ENCODE measurements around a stretch of chr13.

DNA sequence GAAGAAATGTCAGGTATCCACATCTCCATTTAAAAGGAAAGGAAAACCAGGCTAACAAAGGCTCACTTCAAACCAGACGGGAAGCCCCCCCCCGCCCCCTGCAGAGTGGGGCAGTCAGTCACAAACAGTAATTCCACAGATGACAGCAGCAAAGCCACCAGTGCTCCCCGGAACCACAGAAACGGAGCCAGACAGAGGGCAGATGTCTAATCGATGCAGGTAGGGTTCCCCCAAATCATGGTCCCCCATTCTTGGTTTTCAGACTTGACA lies 100.8 kb downstream of the STK24 start:
- PRO-cap, result no peak
- RAMPAGE, long total RNA, result no peak

DNA sequence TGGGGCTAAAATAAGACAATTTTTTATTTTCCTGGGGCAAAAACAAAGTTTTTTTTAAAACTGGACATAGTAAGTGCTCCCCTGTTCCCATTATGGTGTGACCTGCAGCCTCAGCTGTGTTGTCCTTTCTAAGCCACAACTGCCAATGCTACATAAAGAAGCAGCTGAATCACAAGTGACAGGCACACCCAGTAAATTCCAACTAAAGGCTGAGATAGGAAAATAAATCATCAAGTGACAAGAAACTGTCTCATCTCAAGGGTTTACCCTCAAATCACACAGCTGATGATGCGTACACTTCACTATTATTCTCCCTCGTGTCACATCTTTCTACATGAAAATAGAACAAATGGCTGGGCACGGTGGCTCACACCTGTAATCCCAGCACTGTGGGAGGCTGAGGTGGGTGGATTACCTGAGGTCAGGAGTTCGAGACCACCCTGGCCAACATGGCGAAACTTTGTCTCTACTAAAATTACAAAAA lies 28.6 kb downstream of the STK24 start:
- PRO-cap, result no peak
- RAMPAGE, long total RNA, result no peak

GRCh38 chr13:98557860-98558629 lies 18.9 kb downstream of the STK24 start:
- PRO-cap, result no peak
- RAMPAGE, long total RNA, result no peak

DNA sequence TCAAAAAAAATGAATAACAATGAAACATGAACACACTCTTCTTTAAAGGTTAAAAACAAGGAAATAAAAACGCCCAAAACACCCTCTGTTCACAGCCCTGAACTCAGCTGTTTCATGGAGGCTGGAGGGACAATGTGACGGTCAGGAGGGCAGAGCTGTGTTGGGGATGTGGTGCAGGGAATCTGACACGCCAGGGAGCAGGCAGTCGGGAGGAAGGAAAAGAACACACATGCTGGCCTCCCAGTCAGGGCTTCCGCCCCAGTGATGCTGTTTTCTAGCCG lies 10.8 kb downstream of the STK24 start:
- PRO-cap, result no peak
- RAMPAGE, long total RNA, result no peak

DNA sequence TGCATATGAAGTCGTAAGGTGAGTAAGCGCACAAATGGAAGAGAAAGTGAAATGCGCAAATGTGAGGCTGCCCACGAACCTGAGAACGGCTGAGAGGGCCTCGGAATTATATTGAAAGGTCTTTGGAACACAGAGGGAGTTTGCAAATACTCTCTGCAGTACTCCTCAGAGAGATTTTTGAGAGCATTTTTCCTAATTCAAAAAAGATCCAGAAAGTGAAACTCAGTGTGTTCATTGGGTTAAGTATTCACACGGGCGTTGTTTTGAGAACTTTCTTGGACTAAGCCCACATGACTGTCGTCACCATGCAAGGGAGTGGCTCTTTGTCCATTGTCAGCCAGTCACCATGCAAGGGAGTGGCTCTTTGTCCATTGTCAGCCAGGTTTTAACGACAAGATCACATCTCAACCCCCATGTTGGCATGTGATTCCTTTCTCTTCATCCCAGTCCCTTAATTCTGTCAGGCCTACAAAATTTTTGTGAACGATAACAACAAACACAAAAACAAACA lies 81.2 kb upstream of the STK24 start:
- PRO-cap, result no peak
- RAMPAGE, long total RNA, result no peak

DNA sequence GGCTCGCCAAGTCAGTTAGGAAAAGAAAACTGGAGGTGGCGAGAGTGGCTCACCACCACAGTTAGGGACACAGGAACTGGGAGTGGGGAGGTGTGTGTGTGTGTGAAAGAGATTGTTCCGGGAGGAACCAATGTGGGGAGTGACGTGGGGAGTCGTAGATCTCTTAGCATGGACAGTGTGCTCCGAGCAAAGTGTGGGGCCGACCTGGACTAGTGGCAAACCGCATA lies 8.6 kb upstream of the SLC15A1 start:
- PRO-cap, result no peak
- RAMPAGE, long total RNA, result no peak

- PRO-cap, result no peak
- RAMPAGE, long total RNA, result no peak
Measured at GRCh38 chr13:98910185-98911267, 67.3 kb downstream of the DOCK9 start.

DNA sequence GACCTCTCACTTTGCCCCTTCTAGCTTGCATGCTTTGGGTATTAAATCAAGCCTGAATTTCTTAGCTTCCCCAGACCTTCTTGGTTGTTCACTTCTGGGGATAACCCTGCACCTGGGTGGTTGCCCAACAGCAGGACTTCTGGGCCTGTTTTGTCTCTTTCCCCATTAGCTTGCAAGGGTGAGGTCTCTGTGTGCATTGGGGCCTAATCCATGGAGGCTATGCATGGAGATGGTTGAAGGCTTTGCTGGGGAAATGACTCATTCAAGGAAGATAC lies 34.8 kb upstream of the UBAC2 start:
- PRO-cap, result no peak
- RAMPAGE, long total RNA, result no peak

- PRO-cap, result no peak
- RAMPAGE, long total RNA, result no peak
Measured at GRCh38 chr13:99269875-99270422, 11.8 kb upstream of the GPR18 start.

GRCh38 chr13:99347836-99348643 lies 40.8 kb upstream of the GPR183 start:
- PRO-cap, result no peak
- RAMPAGE, long total RNA, result no peak

DNA sequence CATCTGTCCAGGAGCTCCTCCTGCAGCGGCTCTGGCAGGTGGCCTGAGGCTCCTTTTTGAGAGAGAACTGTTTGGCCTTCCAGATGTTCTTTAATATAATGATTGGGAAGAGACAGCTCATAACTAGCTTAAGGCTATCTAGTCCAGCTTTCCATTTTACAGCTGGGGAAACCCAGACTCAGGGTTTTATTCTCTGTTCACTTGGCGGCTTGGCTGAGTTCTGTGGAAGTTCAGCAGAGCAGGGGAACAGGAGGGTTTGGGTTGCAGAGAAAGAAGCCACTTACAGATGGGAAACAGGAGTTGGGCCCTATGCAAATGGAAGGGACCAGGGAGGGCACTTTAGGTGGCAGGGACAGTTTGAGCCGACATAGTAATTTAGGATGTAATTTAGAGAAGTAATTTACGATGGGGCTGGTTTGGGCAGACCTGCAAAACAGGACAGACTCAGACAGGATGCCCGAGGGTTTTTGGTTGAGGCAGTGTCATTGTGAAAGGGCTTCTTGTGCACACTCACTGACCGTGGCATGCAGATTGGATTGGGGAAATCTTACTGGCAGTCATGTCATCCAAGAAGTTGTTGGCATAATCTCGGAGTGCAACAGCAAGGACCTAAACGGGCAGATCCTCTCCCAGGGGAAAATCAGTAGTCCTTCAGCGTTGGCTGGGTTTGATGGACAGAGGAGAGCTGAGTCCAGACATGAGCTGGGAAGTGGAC lies 47.2 kb upstream of the GPR183 start:
- PRO-cap, result no peak
- RAMPAGE, long total RNA, result no peak

DNA sequence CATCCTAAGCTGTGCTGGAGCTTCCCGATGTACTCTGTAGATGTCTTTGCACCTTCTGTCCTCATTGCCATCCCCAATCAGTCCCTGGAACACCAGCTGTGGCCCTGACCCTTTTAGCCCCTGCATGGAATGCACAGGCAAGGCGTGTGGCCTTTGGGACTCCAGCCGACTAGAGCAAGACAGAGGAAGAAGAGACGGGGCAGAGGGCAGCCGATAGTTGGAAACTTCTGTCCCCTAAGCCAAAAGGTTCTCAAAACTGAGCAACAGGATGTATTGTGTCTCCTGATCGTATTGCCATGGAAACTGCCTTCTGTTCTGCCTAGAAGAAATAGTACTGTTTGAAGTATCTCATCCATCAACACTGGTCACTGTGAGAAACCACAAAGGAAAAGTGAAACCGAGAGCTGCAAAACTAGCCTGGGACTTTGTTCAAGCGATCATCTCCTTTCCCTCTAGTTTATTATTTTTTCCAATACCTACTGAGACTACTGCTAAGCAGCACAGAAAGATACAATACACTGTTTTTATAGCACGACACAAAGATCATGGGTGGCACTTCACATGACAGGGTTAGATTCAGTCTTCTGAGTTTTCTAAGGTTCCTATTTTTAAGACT lies 49.1 kb upstream of the GPR183 start:
- PRO-cap, result no peak
- RAMPAGE, long total RNA, result no peak

GRCh38 chr13:99382200-99383188 lies 75.3 kb upstream of the GPR183 start:
- PRO-cap, result no peak
- RAMPAGE, long total RNA, result no peak

- PRO-cap, result no peak
- RAMPAGE, long total RNA, result no peak
Measured at GRCh38 chr13:99384391-99384798, 77.2 kb upstream of the GPR183 start.

DNA sequence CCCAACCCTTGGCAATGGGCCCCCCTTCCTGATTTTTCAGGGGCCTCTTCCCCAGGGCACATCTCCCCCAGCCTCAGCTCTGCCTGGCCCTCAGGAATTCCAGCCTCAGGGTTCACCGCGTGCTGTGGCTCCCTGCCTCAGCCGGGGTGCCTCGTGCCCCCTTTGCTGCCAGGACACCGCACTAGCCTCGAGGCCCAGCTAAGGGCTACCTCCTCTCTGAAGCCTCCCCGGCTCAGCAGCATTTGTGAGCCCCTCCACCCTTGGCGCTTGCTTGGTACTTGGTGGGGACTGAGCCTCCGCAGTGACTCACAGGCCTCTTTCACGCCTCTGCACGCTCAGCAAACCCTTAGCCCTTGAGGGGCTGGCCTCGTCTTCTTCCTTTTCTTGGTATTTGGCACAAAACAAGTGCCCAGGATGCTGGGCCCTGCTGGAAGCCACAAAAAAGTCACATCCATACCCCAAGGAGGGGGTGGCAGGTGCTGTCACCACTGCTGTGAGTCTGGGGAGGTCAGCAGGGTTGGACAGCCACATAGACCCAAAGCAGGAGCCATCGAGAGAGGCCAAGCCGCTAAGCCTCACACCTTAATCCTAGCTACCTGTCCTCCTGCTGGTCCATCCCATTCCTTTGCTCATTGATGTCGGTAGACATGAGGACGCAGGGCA lies 85.4 kb upstream of the TM9SF2 start:
- PRO-cap, result no peak
- RAMPAGE, long total RNA, result no peak

GRCh38 chr13:99439914-99440113 lies 61.5 kb upstream of the TM9SF2 start:
- PRO-cap, result no peak
- RAMPAGE, long total RNA, result no peak

DNA sequence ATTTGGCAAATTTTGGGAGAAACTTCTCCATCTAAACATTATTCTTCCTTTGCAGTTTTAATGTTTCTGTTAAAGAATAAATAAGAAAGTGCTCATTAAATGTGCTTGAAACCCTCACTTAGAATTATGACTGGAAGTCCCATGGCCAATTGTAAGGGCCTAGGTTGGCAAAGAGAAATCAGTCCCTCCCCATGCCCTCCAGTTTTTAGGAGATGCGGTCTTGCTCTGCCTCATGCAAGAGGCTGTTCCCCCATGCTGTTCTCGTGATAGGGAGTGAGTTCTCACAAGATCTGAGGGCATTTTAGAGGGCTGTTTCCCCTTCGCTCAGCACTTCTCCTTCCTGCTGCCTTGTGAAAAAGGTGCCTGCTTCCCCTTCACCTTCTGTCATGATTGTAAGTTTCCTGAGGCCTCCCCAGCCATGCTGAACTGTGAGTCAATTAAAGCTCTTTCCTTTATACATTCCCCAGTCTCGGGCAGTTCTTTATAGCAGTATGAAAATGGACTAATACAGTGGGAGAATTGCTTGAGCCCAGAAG lies 40.5 kb upstream of the TM9SF2 start:
- PRO-cap, result no peak
- RAMPAGE, long total RNA, result no peak

DNA sequence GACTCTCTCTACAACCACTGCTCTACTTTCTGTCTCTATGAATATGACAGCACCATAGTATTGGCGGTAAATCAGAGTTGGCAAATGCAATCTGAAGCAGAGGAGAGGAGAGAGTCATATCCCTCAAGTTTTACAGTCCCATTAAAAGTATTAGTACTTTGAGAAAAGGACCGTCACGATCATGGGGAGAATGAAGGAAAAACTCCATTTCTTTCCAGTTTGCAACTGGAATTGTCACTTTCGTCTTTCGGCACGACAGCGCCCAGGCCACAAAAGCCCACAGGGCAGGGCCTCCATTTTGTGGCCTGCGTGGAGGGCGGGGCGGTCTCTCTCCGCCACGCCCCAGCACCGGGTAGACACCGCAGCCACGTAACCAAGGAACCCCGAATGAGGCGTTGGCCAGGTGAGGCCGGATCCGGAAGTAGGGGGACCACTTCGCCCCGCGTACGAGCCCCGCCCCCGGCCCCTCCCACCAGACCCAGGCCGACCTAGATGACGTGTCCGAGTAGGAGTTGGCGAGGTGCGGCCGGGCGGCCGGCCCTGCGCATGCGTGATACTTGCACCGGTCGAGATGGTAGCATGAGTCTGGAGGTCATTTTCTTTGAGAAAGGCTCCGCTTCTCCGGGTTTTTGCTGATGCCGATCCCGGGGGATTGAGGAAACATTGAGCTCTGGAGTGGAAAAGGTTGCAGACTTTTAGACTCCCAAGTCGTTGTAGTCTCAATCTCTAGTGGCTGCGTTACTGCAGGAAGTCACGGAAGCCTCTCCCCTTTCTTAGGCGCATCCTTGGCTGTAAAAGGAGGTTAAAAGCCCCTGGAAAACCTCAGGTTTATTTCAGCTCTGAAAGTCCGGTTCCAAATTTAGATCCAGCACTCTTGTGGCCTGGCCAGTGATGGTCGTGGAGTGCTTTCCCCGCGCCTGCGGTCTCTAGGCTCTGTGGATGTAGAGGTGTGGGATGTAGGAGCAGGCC lies 2.8 kb upstream of the TM9SF2 start:
- PRO-cap, result bidirectional peak, plus-strand start at position 562 of the sequence, minus-strand start at position 389 of the sequence
- RAMPAGE, long total RNA, result no peak

- PRO-cap, result no peak
- RAMPAGE, long total RNA, result no peak
Measured at GRCh38 chr13:99956817-99957545, 14.6 kb downstream of the ZIC5 start.

GRCh38 chr13:99979813-99980449 lies 1.7 kb upstream of the ZIC2 start:
- PRO-cap, result no peak
- RAMPAGE, long total RNA, result no peak

Measured in OCI-LY7 (cell line).